ENCODE results near the gene MPHOSPH8.

- PRO-cap = no peak
- RAMPAGE, long total RNA = no peak
Measured at GRCh38 chr13:18946749-18947167, 234.9 kb downstream of the TUBA3C start.

GRCh38 chr13:19632926-19633877, at the start of gene MPHOSPH8:
Gene MPHOSPH8, plus strand, starts transcription at chr13:19633659.
- PRO-cap = bidirectional peak, plus-strand start at chr13:19633724, minus-strand start at chr13:19633474
- RAMPAGE, long total RNA = no peak

- PRO-cap = no peak
- RAMPAGE, long total RNA = no peak
Measured at GRCh38 chr13:19684717-19685560, 51.5 kb downstream of the MPHOSPH8 start.

- PRO-cap = no peak
- RAMPAGE, long total RNA = no peak
Measured at GRCh38 chr13:20126528-20126894, 34.3 kb downstream of the GJA3 start.

DNA sequence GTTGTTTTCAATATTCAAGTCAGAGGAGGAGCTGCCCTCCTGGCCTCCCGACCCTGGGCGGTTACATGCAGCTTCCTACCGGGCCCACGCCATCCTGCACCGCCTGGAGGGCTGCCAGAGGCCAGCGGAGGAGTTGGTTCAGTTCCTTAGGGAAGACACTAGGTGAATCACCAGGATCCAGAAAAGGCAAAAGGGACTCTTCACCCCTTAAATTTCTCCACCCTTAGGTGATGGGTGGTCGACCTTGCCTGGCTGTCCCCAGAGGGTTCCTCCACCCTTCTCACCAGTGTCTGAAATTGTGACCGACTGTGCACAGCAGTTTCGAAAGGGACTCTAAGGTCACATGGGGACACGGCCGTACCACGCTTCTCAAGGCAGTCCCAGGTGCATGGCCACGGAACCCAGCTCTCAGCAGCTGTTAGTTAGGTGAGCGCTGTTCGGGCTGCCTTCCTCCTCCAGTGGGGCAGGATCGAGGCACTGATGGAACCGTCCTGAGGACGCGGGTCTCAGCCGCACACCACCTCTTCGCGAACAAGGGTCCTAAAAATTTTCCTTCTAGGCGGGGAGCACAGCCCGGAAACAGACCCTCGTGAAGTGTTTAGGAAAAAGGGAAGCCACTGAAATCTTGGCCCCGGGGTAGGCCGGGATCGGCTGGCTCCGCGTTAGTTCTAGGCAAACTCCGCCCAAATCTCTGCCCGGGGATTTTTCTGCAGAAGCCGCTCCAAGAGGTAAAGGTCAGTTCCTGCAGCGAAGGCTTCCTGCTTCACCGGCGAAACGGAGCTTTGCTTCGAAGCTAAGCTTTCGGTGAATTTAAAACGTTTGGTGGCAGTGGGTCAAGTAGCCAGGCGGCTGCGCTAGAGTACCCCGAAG, 903 bp downstream of the GJB2 start:
- PRO-cap = no peak
- RAMPAGE, long total RNA = no peak

GRCh38 chr13:20391369-20391895, 134.2 kb downstream of the CRYL1 start:
- PRO-cap = no peak
- RAMPAGE, long total RNA = no peak

DNA sequence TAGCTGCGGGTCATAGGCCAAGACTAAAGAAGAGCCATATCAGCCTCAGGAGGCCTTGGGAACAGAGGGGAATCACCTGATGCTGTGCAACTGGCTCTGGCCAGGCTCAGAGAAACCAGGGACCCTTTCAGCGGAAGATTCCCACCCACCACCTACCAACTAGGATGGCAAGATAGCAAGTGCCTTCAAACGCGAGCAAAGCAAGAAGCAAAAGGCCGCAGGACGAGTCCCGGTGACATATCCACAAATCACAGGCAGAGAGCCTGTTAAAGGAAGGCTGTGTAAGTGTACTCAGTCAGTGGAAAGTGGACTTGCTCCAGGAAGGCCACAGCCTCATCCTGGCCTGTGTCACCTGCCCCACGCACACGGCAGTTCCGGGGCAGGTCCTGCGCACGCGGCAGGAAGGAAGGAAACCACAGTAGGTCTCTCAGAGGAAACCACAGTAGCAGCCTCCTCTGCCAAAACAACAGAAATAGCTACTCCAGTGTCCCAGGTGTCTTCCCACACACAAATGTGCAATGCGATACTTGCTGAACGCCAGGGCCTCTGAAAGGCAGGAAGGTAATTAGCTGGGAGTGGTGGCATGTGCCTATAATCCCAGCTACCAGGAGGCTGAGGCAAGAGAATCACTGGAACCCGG, 49.9 kb downstream of the CRYL1 start:
- PRO-cap = no peak
- RAMPAGE, long total RNA = no peak

- PRO-cap = no peak
- RAMPAGE, long total RNA = no peak
Measured at GRCh38 chr13:20503624-20504237, 21.9 kb downstream of the CRYL1 start.

GRCh38 chr13:20712500-20713108, 9.1 kb downstream of the IL17D start:
- PRO-cap = no peak
- RAMPAGE, long total RNA = no peak

GRCh38 chr13:21014447-21015244, 46.7 kb downstream of the LATS2 start:
- PRO-cap = no peak
- RAMPAGE, long total RNA = no peak

DNA sequence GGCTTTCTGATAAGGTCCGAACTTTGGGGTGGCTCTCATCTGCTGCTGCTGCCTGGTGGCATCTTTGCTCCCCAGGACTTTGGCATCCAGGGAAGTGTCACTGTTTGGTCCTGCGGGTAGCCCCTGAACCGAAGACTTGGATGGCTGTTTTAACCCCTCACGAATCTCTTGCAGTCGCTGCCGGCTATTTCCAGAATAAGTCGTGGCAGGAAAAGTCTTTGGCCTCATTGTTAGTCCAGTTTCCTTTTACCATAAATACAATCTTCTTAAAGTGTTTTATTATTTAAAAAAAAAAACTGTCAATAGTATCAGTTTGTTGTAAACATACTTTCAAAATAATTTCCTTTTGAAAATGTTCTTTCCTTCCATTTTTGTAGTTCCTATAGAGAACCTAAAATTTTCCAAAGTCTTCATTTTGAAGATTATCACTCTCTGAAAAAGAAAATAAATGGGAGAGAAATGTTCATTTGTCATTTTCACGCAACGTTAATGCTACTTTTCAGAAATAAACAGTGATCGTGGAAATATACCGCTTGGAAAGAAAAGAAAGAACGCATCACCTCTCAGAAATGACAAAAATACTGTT, 15.5 kb downstream of the LATS2 start:
- PRO-cap = no peak
- RAMPAGE, long total RNA = no peak

DNA sequence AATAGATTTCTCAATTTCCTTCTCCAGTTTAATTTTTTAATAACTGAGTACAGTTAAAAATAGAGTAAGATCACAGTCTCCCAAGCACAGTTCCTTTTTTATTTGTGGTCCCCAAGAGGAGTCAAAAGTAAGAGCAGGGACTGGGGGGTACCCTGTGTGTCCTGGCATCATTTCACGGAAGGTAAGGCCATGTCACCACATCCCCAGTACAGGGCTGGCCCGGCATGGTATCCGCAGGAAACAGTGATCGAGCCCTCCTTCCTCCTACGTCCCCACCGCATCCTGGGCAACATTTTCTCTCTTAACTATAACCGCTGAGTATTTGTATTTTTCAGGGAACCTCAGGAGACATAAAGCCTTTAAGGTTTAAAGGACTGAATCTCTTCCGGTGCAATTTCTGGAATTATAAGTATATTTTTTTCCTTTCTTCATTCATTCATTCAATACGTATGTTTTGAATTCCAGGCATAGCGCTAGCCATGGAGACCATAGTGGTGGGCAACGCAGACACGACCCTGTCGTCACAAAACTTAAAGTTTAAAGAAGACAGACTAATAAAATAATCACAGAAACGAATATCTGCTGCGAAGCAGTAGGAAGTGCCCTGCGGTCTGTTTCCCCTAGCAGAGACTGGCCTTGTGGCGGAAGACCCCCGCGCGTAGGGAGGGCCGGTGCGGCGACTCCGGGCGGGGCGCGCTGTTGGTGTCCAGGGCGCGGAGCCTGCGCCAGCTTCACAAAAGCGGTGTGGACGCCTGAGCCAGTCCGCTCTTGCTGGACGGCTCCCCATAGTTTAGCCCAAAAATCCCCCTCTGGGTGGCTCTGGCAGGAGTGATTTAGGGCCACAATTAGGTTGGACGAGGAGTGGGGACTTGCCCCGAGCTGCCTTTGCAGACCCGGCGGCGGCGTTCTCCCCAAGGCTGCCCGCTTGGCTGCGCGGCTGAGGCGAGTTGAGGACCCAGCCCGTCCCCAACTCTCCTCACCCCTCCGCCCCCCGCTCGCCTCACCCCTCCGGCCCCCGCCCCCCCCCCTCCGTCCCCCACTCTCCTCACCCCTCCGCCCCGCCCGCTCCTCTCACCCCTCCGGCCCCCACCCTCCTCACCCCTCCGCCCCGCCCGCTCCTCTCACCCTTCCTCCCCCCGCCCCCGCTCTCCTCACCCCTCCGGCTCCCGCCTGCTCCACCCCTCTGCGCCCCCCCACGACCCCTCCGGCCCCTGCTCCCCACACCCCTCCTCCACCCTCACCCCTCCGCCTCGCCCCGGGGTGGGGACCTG, 14.0 kb upstream of the LATS2 start:
- PRO-cap = no peak
- RAMPAGE, long total RNA = no peak

GRCh38 chr13:21079743-21080460, 18.5 kb upstream of the LATS2 start:
- PRO-cap = no peak
- RAMPAGE, long total RNA = no peak

DNA sequence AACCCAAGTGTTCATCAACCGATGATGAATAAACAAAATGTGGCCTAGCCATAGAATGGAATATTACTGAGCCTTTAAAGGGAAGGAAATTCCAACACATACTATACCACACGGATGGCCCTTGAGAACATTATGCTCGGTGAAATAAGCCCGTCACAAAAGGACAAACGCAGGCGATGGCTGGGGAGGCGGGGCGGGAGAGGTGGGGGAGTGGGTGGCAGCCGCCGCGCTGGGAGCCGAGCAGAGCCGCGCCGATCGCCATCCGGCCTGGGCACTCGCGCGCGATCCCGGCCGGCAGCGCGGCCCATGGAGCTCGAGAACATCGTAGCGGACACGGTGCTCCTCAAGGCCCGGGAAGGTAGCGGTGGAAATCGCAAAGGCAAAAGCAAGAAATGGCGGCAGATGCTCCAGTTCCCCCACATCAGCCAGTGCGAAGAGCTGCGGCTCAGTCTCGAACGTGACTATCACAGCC, 140.2 kb downstream of the ZDHHC20 start:
- PRO-cap = no peak
- RAMPAGE, long total RNA = no peak

- PRO-cap = no peak
- RAMPAGE, long total RNA = no peak
Measured at GRCh38 chr13:21895061-21895660, 224.3 kb downstream of the FGF9 start.

DNA sequence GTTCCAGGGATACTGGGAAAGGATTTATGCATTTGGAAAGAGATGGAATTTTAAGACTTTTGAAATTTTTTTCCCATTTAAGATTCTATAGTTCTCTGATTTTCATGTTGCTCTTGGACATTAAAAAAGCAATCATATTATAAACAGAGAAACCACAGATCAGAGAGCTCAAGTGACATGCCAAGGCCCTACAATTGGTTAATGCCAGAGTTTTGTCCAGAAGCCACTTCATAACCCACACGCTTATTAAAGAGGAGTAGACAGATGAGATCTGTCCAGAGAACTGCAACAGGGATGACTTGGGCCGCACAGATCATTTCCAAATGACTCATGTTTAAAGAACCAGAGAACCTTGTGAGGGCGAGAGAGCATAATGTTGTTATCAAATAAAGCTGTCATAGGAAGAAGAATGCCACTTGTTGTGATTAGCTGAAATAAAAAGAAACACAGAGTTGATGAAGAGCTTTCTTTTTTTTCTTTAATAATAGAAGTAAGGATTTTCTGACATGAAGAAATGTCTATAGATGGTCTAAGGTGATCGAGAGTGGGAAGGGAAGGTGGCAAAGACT, 718.6 kb upstream of the SGCG start:
- PRO-cap = no peak
- RAMPAGE, long total RNA = no peak

DNA sequence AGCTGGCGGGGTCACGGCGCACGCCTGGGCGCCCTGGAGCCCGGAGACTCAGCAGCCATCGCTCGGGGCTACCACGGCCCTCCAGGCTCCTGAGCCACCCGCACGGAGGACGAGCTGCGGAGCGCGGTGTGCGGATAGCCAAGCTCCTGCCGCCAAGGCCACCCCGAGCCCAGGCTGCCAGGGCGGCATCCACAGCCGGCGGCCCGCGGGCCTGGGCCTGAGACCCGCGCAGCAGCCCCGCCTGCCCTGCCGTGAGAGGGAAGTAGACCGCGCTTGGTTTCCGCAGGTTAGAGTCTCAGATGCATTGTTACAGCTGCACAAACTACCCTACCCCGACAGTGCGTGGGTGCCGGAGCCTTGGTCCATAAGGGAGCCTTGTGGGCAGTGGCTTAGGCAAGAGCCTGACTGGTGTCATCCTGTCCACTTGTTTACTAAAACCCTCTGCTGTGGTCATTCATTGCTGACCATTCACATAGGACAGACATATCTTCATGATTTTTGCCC, 253.8 kb upstream of the SGCG start:
- PRO-cap = no peak
- RAMPAGE, long total RNA = no peak

DNA sequence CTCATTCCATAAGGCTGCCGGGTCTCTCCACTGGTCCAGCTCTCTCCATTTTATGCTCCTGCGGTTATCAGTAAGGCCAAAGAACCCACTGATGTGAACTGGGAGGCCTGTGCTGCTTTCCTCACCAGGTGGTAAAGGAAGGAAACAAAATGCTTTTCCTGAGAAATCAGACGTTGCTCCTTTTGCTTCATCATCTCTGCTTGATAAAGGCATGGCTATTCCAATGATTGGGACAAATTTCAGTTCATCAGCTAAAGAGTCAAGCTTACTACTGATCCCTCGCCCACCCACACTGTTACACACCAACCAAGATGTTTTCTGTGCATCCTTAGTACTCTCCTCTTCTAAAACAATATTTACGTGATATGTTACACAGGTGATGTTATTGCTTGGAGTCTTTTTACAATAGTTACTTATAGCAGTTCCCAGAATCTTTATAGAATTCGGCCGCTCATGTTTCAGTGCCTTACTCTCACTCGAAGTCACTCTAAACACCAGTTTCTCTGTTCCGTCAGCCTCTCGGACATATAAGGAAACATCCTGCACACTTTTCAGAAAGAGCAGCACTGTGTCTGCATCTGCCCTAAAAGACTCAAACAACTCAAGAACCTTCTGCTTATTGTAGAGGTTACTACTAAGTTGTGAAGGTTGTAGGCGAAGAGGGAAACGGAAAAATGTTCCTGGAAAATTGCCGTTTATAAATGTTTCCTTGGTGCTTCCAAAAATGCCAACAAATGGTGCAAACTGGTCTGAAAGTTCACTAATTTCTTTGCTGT, 78.2 kb downstream of the SACS start:
- PRO-cap = no peak
- RAMPAGE, long total RNA = no peak

GRCh38 chr13:23470707-23471048, 37.2 kb upstream of the SACS start:
- PRO-cap = no peak
- RAMPAGE, long total RNA = no peak

GRCh38 chr13:23579032-23580142, 9.2 kb downstream of the TNFRSF19 start:
- PRO-cap = no peak
- RAMPAGE, long total RNA = no peak

Measured in OCI-LY7 (cell line).